Skeletal muscle cell (primary cell): ENCODE results near the genes BTBD8 and BCAR3.

DNA sequence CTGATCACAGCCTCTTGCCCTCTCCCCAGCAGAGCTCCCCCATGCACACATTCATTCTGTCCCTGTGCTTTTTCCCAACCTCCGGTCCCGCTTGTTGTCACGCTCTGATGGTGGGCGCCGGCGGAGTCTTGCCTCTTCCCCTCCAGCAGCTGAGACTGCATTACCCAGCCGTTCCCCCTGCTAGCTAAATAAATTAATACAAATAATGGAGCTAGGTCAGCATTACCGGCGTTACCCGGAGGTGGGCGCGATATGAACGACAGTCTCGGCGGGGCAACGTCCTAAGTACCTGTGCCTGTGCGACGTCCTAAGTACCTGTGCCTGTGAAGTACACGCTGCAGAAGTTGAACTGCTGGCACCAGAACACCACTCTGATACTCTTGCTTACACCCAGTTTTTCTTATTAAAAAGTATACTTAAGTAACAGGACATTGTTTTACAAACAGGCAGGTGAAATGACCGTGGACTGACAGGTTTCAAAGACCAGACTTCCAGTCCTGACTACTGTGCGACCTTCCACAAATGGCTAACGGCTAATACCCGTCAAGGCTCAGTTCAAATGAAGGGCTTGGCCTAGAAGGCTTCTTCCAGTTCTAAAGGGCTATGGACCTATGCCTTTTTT is 781 bp upstream of the TGFBR3 start:
- RRBS = no CpG with 5 or more reads among the region's 23 CpGs

DNA sequence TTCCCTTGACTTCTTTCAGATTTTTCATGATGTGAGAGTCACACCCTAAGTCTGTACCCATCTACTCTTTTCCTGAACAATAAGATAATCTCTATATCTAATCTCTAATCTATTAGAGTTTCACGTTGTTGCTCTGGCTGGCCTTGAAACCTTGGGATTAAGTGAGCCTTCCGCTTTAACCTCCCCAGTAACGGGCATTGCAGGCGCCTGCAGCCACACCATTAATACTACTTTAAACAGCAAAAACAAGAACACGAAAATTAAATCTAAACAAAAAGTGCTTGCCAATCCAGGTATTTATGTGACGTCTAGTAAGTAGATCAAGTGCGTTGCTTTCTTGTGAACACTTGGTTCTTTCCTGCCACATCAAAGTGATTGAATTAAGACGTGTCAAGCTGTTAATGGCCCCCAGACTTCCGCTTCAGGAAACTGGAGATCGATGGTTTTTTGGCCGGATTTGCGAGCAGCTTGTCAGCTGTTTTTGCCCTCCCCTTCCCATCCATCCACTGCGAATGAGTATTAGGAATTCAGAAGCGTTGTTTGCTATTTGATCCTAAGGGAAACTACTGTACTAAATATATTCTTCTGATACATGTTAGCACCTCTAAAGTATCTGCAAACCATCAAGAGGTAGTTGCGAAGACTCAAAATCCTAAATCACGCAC is 791 bp upstream of the BRDT start:
- RRBS = no CpG with 5 or more reads among the region's 16 CpGs

- RRBS = 2% methylated on average over 6 of the region's 62 CpGs
Measured at GRCh38 chr1:92079735-92081144, at the start of gene BTBD8. TSS of gene BTBD8 (plus strand) at chr1:92080345.

GRCh38 chr1:92323781-92324346 is 25.0 kb downstream of the RPAP2 start:
- RRBS = no CpG with 5 or more reads among the region's 4 CpGs

GRCh38 chr1:92476167-92476783 is 10.4 kb downstream of the GFI1 start:
- RRBS = no CpG with 5 or more reads among the region's 10 CpGs

GRCh38 chr1:92485612-92485784 is 1.2 kb downstream of the GFI1 start:
- RRBS = no CpG with 5 or more reads among the region's 16 CpGs

DNA sequence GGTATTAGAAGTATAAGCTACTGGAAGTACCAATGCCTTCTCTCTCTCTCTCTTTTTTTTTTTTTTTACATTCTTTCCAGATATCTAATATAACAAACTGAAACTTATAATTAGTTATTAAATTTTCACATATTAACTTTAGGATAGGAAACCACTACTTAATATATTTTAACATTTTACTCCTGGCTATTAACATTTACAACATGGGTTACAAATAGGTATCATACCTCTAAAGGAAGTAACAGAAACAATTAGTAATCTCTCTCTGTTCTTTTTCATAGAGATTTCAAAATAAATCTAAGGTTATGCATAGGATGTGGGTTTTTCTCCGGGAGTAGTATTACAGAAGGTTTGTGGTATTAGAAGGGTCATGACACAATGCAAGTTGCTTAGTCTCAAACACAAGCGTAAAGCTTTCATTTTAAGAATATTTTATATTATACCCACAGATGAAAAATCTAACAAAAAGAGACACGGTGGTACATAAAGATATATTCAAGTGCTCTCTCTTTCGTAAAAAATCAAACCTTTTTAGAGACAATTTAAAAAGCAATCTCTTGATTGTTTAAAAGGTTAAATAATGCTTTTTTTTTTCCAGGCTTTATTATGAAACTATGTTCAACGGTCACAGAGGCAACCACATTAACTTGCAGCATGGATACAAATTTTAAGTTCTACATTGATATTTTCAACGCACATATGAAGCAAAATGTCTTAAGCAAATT is 97.1 kb upstream of the GFI1 start:
- RRBS = no CpG with 5 or more reads among the region's 6 CpGs

- RRBS = no CpG with 5 or more reads among the region's 3 CpGs
Measured at GRCh38 chr1:92672225-92672851, 112.6 kb downstream of the EVI5 start.

DNA sequence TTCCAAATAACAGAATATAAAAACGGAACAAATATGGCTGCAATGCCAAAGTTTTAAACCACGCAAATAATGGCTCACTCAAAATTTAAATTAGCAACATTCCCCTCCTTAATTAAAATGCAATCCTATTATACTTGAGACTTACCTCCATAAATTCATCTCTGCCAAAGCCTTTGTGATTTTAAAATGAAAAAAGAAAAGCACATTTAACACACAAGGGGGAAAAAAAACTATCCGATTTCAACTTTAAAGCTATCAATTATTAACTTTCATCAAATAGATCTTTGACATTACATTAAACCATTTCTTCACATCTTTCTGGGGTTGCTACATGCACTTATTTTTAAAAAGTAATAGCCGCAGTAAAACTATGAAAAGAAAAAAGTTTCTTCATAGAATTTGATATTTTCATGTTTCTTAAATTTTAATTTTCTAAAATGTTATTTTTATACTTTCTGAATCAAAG is 71.0 kb downstream of the EVI5 start:
- RRBS = no CpG with 5 or more reads among the region's 4 CpGs

DNA sequence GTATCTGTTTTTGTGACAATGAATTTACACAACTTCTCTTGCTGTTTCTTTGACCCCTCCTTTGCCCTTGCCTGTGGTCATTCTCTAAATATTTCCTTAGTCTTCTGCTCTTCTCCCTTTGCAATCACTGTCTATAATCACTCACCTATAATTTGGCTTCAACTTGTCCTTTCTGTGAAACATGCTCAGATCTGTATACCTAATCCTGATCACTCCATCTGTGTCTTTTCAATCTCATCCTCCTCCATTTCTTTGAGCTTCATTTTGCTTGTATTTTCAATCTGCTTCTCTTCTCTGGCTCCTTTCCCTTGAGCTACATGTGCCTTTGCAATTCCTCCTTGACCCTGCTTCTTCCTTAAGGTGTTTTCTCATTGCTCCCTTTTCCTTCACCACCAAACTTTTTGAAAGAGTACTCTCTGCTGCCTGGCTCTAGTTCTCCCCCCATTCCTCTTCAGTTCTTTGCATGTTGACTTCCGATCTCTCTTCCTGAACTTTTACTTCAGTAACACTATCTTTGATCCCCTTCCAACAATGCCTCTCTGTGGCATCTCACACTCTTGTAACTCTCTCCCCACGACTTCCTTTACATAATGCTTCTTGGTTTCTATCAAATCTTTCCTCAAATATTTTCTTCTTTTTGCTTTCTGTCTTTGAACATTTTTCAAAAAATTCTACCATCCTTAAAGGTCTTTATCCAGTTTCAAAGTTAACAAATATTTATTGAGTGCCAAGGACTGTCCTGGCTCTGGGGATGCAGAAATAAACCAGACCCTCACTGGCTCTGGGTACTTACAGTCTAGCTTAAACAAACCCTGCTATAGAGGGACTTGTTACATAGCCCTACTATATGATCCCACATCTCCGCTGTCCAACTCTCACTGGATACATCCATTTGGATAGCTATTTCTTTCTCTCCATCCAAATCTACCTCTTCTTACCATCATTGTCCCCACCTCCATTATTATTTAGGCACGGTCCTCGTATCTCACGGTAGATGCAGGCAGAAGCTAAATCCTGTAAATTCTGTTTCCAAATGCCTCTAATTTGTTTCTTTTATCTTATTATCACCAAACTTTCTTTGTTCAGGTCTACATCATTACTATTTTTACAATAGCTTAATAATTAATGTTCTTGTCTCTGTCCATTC is 4.7 kb upstream of the DR1 start:
- RRBS = no CpG with 5 or more reads among the region's 6 CpGs

- RRBS = no CpG with 5 or more reads among the region's 10 CpGs
Measured at GRCh38 chr1:93615637-93616072, 66.0 kb downstream of the BCAR3 start.

GRCh38 chr1:93628215-93629148 is 53.2 kb downstream of the BCAR3 start:
- RRBS = no CpG with 5 or more reads among the region's 8 CpGs

DNA sequence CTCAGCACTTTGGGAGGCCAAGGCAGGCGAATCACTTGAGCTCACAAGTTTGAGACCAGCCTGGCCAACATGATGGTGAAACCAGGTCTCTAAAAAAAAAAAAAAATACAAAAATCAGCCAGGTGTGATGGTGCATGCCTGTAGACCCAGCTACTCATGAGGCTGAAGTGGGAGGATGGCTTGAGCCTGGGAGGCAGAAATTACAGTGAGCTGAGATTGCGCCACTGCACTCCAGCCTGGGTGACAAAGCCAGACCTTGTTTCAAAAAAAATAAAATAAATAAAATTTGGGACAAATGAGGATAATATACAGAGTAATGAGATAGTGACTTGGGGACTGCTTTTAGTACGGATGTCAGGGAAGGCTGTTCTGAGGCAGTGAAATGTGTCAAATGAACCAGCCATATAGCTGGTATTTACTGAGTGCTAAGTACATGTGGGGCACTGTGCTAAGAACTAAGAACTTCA is 51.2 kb downstream of the BCAR3 start:
- RRBS = no CpG with 5 or more reads among the region's 3 CpGs

DNA sequence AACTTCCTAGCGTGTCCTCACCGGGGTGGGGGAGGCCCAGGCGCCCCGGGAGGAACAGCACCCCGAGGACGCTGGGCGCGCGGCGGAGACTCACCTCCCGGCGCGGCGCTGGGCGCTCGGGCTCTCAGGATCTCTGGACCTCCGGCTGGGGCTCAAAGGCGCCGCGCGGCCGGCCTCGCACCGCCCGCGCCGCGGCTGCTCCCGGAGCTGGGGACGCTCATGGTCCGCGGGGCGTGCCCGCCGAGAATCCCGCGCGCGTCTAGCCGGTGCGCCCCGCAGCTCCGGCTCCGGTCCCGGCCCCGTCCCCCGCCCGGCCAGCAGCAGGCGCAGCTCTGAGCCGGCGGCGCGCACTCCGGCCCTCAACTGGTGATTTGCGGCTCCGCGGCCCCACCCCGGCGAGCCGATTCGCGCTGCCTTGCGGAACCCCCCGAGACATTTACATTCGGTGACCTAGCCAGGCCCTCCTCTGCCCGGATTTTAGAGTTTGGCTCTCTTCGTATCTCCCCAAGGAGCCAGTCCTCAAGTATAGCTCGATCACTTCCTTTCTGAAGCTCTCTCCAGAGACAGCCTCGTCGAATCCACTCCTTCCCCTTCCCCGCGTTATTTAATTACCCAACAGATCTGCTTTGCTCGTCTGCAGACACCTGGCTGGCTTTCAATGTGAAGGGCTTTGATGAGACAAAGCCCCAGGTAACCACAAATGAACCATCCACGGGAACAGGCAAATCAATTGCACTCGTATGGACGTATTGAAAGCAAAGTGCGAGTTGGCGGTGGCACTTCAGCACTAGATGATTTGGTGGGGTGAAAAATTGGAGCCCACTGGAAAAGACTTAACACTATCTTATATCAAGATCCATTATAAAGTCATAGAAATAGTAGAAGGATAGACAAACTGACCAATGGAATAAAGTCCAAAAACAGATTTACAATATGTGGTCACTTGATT is at the start of gene BCAR3:
BCAR3 (minus strand) TSS at position 334 of the 949 bp plus-strand sequence.
- RRBS = under 1% methylated on average over 40 of the region's 78 CpGs

GRCh38 chr1:93722266-93723166 is 40.9 kb upstream of the BCAR3 start:
- RRBS = no CpG with 5 or more reads among the region's 15 CpGs

- RRBS = no CpG with 5 or more reads among the region's 2 CpGs
Measured at GRCh38 chr1:93896487-93897205, 12.6 kb downstream of the GCLM start.

DNA sequence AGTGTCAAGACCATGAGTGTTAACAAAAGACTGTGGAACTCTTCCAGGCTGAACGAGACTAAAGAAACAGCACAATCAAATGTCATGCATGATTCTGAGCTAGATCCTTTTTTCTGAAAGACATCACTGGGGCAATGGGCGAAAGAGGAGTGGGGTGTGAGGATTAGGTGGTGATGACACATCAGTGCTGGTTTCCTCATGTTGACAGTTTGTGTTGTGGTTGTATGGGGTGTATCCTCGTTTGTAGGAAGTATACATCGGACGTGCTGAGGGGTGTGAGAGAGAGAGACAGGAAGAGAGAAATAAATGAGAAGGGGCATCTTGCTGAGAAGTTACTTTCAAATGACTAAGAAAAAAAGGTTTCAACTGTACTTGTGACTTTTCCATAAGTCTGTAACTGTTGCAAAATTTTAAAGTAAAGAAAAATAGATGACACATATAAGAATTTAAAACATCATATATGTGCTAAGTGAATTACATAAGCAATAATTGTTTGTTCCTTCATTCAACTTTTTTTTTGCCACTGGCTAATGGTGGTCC is 103.4 kb downstream of the ABCA4 start:
- RRBS = no CpG with 5 or more reads among the region's 5 CpGs

DNA sequence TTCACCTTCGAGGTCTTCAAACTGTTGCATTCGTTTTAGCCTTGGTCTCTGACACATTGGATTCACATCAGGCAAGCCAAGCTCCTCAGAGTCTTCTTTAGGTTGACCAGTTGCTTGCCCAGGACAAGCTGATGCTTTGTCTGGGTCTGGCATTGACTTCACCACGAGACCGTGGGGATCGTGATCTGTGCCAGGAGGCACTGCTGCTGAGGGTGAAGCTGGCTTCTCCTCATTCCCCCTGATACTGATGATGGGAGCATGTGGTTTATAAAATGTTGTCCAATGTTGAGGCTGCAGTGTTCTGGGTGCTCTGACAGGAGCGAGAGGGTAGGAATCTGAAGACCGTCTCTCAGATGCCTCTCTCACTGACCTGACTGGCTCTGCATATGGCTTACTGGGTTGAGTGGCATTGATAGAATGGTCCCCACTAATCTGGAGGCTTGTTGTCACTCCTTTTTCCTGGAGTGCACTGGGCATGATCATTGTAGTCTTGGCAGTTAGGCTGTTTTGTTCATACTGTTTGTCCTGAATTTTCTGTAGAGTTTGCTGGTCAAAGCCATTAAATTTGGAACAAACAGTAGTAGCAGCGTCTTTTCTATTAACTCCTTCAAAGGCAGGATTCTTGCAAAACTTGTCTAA is 53.1 kb upstream of the ABCA4 start:
- RRBS = no CpG with 5 or more reads among the region's 8 CpGs

DNA sequence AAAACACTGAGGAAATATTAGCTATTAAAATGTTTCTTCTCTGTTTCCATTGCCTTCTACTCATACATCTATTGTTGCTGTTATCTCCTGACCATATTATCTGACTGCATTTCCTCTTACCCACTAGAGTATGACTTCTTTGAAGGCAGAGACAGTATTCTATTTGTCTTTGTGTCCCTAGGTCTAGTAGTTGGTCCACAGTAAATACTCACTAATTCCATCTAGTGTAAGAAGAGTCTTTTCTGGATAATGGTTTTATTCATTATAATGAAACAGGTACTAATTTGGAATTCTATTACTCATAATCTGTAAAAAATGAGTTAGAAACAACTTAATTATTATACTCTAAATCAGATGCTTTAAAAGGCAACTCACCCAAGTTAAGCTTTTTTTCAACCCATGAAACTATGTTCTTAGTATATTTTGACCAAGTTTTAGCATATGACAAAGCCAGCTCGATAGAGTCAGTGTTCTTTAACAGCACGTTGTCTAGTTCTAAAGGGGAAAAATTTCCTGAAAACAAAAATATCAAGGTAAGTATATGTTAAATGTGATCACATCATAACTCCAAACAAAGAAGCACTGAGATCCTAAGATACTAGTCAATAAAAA is 32.6 kb downstream of the ARHGAP29 start:
- RRBS = no CpG with 5 or more reads among the region's 2 CpGs

DNA sequence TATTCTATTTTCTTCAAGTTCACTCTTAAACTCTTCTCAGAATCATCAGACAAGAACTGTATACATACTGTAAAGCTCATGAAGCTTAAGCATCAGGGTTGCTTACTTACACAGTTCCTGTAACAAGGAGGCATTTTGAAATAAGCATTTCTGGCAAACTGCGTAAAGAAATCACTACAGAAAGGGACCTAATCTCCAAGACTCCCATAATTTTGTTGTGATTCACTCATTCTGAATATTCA is 8.6 kb upstream of the ARHGAP29 start:
- RRBS = no CpG with 5 or more reads among the region's 1 CpG